ENCODE results near the gene ACTR1B.

DNA sequence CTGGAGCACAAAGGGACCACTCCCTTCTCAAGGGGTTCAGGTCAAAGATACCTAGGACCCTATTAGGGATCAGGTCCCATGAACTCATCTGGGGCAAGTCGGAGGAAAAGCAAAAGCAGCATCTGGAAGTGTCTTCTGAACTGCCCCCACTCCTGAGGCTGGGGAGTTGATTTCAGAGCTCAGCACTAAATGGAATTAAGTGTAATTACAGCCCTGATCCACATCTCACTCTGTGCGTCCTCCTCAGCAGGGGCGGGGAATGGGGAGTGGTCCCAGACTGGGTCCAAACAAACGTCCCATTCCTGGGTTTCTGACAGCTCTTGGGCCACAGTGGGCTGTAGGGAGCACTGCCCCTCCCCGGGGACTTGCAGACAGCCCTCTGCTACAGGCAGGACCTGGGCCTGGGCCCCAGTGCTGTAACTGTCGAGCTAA is 5.5 kb upstream of the SEMA4C start:
- PRO-cap, result no peak

GRCh38 chr2:96881469-96882024 is 11.7 kb upstream of the SEMA4C start:
- PRO-cap, result no peak

- PRO-cap, result bidirectional peak, plus-strand start at chr2:96913652, minus-strand start at chr2:96913631; unidirectional peak, plus-strand start at chr2:96913652
These were observed 43.5 kb upstream of the SEMA4C start for GRCh38 chr2:96913247-96913823.

- PRO-cap, result no peak
These were observed 44.0 kb upstream of the SEMA4C start for GRCh38 chr2:96913824-96914360.

GRCh38 chr2:96924709-96925495 is 55.0 kb upstream of the SEMA4C start:
- PRO-cap, result no peak

DNA sequence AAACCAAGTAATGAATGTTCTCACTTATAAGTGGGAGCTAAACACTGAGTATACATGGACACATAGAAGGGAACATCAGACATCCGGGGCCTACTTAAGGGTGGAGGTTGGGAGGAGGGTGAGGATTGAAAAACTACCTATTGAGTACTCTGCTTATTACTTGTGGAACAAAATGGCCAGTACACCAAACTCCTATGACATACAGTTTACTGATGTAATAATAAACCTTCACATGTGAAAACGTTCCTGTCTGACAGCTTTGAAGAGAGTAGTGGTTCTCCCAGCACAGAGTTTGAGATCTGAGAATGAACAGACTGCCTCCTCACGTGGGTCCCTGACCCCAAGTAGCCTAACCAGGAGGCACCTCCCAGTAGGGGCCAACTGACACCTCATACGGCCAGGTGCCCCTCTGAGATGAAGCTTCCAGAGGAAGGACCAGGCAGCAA is 8.6 kb upstream of the FAHD2B start:
- PRO-cap, result no peak

DNA sequence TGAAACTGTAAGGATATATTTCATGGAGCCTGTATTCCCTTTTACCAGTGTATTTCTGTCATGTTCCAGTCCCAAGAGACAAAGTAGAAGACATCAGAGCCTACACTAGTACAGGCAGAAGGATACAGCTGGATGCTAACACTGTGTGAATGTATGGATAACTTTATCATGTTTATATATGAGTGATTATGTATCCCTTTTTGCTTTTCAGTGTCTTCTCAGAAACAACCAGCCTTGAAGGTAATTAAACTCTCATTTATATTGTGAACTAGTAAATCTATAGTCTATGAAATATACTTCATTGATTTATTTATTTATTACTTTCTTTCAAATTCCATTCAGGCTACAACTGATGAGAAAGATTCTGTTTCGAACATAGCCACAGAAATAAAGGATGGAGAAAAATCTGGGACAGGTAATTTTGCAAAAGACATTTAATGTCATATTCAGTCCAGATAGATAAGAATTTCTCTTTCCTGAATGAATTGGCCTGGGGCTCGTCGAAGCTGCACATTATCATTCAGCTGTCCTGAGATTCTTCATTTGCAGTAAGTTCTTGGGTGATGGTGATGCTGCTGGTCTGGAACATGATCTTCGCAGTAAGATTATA is 77.9 kb downstream of the ANKRD36 start:
- PRO-cap, result no peak

GRCh38 chr2:97550957-97551617 is 38.6 kb downstream of the ANKRD36B start:
- PRO-cap, result no peak

GRCh38 chr2:97663407-97664171 is at the start of gene ACTR1B:
ACTR1B (minus strand) TSS chr2:97664044.
- PRO-cap, result bidirectional peak, plus-strand start at chr2:97663467, minus-strand start at chr2:97663530; bidirectional peak, plus-strand start at chr2:97664290, minus-strand start at chr2:97664014

DNA sequence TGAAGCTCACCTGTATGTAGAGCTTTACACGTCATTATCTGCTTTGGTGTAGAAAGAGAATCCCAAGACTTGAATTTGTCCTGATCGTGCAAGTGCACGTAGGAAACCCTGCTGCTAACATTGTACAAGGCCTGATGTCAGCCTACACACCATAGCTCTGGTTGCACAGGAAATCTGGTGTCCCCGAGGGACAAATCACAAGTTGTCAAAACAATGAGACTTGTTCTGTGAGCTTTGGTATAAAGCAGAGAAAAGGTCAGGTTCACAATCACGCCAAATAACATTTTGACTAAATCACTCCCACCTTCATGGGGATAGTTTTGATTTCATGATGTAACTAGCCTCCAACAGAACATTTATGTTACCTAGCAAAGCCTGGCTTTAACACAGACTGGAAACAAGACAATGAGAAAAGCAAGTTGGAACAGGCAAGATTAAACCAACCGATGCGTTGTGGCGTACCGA is 41.4 kb downstream of the ZAP70 start:
- PRO-cap, result no peak

GRCh38 chr2:97811078-97811762 is 97.8 kb downstream of the ZAP70 start:
- PRO-cap, result no peak

GRCh38 chr2:97834354-97835134 is 121.2 kb downstream of the ZAP70 start:
- PRO-cap, result no peak

DNA sequence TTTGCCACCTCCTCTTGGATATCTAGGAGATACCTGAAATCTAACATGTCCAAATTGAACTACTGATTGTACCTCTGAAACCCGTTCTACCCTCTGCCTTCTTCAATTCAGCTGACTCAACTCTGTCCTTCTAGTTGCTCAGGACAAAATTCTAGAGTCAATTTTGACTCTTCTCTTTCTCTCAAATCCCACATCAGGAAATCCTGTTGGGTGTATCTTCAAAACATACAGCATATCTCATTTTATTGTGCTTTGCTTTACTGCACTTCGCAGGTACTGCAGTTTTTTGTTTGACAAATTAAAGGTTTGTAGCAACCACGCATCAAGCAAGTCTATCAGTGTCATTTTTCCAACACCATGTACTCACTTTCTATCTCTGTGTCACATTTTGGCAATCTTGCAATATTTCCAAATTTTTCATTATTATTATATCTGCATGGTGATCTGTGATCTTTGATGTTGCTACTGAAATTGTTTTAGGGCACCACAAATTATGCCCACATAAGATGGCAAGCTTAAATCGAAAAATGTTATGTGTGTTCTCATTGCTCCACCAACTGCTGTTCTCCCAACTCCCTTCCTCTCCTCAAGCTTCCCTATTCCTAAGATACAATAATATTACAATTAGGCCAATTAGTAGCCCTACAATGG is 138.0 kb downstream of the ZAP70 start:
- PRO-cap, result no peak

- PRO-cap, result bidirectional peak, plus-strand start at chr2:97869536, minus-strand start at chr2:97869364
These were observed 126.4 kb downstream of the TMEM131 start for GRCh38 chr2:97869053-97869951.

DNA sequence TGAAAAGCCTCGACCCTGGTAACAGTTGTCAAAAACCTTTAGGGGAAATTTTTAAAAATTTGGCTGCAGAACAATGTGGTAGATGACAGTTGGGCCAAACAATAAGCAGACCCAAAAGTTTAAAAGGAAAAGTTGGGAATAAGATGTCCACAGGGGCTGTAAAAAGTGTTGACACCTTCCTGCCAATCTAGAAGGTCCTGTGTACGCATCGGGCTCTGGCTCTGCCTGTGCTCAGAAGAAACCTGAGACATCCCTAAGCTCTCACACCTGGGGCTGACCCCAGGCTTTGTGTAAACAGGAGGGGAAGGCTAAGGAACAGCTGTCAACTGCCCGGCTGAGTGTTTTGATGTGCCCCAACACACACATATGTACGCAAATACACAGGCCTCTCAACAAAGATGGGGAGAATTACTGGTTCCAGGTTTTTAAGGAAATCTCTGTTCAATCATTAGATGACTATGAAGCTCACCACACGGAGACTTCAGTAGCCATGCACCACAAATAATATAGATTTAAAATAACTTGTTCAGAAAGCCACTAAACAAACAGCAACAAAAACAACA is 59.5 kb downstream of the TMEM131 start:
- PRO-cap, result no peak

- PRO-cap, result no peak
These were observed 507 bp downstream of the VWA3B start for GRCh38 chr2:98087574-98087773.

- PRO-cap, result no peak
These were observed 21.1 kb downstream of the INPP4A start for GRCh38 chr2:98465527-98466325.

DNA sequence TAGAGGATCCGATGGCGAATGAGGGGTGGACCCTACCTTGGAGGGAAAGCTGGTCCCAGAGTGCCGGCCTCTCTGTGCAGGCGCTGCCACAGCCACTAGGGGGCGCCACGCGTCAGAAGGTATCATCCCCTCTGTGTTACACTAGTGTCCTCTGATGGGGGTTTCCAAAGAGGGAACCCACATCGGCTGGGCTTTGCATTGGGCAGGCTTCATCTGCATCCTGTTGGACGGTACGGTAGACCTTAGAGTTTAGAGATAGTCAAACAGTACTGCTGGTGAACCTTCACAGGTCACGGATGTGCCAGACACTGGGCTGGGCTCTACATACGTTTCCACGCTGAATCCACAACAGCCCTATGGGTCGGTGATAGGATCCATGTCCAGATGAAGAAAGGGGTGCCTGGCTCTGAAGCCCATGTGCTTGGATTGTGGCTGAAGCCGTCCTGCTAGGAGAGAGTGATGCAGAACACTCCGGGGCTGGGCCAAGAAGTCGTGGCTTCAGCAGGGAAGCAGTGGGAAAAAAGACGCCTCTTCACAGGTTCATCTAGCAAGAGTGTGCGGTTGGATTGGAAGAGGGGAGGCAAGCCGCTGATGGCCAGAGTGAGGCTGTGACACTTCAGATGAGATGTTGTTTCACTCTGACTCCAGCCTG is 38.9 kb downstream of the COA5 start:
- PRO-cap, result no peak

DNA sequence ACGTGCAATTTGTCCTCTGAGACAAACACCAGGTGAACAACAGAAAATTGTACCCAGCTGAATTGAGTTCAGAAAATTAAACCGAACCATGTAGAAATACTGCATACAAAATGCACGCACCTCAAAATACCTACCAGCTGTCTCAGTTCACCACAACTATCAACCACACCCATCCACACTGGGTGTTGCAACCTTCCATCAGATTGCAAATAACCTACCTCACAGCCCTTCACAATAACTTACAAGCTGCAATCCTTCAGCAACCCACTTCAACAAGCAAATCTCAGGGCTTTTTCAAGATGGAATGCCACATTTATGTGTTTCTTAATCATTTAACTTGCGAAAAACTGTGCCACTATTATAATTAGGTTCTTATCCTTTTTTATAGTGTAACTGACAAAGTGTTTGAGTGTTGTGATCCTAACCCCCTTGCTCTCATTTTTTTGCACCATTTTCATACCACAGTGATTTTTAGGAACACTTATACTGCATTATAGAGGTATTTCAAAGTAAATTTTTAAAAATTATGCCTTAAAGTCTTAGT is 56.1 kb downstream of the UNC50 start:
- PRO-cap, result no peak

DNA sequence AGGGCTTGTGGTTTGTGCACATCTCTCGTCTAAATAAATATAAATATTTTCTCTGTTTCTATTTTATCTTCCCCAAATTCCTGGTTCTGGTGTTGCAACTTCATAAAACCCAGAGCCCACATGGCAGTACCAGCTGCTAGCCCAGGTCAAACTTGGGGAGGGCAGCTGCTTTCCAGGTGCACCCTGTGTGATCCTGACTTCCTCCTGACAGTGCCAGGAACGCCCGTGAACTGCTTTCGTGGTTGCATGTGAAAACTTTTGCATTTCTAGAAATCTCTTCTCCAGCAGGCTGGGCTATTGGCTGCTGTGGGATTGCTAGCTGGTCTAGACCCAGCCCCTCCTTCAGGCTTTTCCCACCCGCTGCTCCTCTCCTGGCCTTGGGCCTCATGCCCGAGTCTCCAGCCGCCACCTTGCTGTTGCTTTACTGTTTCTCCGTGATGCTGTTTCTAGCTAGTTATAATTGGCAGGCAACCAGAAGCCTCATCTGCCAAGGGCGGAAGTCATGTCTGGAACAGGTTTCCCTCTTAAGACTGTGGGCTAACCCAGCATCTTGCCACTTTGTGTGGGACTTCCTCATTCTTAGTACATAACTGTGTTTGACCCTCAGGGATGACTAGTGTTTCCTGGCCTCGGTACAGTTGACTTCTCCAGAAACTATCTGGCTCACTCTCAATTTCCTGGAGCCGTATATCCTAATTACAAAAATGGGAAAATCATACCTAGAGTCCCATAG is 27.0 kb upstream of the MGAT4A start:
- PRO-cap, result bidirectional peak, plus-strand start at position 616 of the sequence, minus-strand start at position 560 of the sequence